ENCODE results near the gene PRKAA2.

DNA sequence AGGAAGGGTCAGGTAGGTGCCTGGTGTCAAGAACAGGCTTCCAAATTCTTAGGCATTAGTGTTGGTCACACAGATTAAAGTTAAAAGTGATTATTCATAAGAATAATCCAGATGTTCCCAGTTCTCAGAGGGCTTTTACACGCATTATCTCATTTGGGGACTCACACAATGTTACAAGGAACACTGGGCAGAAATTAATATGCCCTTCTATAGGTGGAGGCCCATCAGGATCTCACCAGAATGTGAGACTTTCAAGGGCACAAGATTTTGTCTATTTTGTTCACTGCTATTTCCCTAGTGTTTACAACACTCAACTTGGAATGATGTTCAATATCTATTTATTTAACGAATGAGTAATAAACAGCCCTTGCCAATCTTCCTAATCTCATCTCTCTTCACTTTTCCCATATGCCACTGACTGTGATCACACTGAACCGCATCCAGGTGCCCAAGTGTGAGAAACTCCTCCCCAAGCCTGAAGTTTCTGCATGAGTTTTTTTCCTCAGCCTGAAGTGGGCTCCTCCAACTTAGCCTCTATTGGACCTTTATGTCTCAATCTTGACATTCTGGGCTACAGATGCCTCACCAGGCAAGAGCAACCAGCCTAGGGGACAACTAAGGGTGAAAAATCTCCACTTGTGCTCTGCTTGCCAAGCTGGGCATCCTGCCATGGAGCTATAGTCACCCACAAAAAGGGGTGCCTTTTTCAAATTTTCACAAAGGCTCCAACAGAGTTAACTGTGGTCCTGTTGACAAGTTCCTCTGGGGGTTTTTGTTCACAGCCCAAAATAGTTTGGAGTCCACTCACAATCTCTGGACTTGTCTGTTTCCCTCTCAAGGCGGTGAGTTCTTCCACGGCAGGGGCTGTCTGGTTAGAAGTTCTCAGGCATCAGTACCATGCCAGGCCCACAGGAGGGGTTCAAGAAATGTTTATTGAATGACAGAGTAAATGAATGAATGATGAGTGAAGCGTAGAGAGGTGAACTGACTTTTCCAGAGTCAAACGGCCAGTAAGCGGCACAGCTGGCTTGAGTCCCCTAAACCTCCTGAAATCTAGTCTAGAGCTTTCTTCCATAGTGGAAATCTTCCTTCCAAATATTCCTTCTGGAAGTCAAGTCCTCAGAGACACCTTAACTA lies 105.6 kb downstream of the PLPP3 start:
- PRO-cap, 3 experiments, result no peak in any of the 3 experiments
- RAMPAGE, long total RNA, 4 experiments, result no peak in any of the 4 experiments
- RRBS, result no CpG with 5 or more reads among the region's 8 CpGs

DNA sequence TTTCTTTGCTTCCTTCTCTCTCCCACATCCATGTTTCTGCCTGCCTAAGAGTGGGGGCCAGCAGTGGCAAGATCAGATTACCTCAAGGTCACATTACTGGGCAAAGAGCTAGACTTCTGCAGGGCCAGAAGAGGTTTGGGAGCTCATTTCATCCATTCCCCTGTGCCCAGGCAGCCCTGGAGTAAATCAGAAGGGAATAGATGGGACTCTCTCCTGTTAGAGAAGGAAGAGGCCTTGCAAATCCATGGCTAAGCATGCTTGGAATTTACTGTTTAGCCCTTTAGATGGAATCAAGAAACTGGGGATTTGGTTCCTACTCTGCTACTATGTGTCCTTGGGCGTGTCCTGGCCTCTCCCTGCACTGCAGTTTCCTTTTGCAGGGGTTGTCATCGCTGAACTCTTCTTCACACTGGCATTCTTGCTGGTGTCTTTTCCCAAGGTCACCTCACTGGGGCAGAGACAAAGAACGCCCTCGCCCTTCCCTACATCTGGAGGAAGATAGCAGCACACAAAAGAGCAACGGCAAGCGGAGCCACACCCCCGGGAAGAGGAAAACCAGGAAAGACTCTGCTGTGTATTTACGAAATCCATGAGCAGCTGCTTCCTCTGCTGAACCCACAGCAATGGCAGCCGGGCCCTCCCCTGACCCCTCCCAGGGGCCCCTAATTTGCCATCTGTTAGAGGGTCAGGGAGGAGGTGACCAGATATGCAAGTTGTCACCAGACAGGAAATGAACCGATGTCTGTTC lies 73.2 kb downstream of the PLPP3 start:
- PRO-cap, 3 experiments, result peak in 1 of 3 experiments; most common minus-strand start position 490 of the sequence (in 1)
- RAMPAGE, long total RNA, 4 experiments, result no peak in any of the 4 experiments
- RRBS, result 59% methylated on average over 2 of the region's 10 CpGs

- PRO-cap, 3 experiments, result no peak in any of the 3 experiments
- RAMPAGE, long total RNA, 4 experiments, result no peak in any of the 4 experiments
- RRBS, result no CpG with 5 or more reads among the region's 7 CpGs
These were observed 66.1 kb downstream of the PLPP3 start for GRCh38 chr1:56513177-56513818.

- PRO-cap, 3 experiments, result no peak in any of the 3 experiments
- RAMPAGE, long total RNA, 4 experiments, result no peak in any of the 4 experiments
- RRBS, result no CpG with 5 or more reads among the region's 13 CpGs
These were observed 33.7 kb downstream of the PLPP3 start for GRCh38 chr1:56545403-56546287.

- PRO-cap, 3 experiments, result peak in 3 of 3 experiments; most common plus-strand start chr1:56578890 (in 3); most common minus-strand start chr1:56578813 (in 2)
- RAMPAGE, long total RNA, 4 experiments, result no peak in any of the 4 experiments
- RRBS, result 1% methylated on average over 12 of the region's 46 CpGs
These were observed 824 bp downstream of the PLPP3 start for GRCh38 chr1:56578518-56578960.

GRCh38 chr1:56644921-56645984 lies at the start of gene PRKAA2:
Gene PRKAA2, plus strand, starts transcription at chr1:56645314.
- PRO-cap, 3 experiments, result peak in 3 of 3 experiments; most common plus-strand start chr1:56645314 (in 2); most common minus-strand start chr1:56645116 (in 1)
- RAMPAGE, long total RNA, 4 experiments, result start-site peak on the plus strand in 1 of 4 experiments, at chr1:56645326-56645349 at its widest, 53 reads per replicate
- RRBS, result 2% methylated on average over 31 of the region's 118 CpGs

GRCh38 chr1:56645985-56646265 lies 811 bp downstream of the PRKAA2 start:
- PRO-cap, 3 experiments, result no peak in any of the 3 experiments
- RAMPAGE, long total RNA, 4 experiments, result no peak in any of the 4 experiments
- RRBS, result no CpG with 5 or more reads among the region's 3 CpGs

- PRO-cap, 3 experiments, result no peak in any of the 3 experiments
- RAMPAGE, long total RNA, 4 experiments, result no peak in any of the 4 experiments
- RRBS, result no CpG with 5 or more reads among the region's 4 CpGs
These were observed 39.0 kb downstream of the PRKAA2 start for GRCh38 chr1:56684048-56684642.

GRCh38 chr1:56799982-56800546 lies 19.1 kb downstream of the FYB2 start:
- PRO-cap, 3 experiments, result no peak in any of the 3 experiments
- RAMPAGE, long total RNA, 4 experiments, result no peak in any of the 4 experiments
- RRBS, result no CpG with 5 or more reads among the region's 3 CpGs

- PRO-cap, 3 experiments, result no peak in any of the 3 experiments
- RAMPAGE, long total RNA, 4 experiments, result no peak in any of the 4 experiments
These were observed 632 bp downstream of the C8A start for GRCh38 chr1:56855298-56855559.

- PRO-cap, 3 experiments, result no peak in any of the 3 experiments
- RAMPAGE, long total RNA, 4 experiments, result no peak in any of the 4 experiments
These were observed 39.4 kb downstream of the C8A start for GRCh38 chr1:56894081-56894375.

DNA sequence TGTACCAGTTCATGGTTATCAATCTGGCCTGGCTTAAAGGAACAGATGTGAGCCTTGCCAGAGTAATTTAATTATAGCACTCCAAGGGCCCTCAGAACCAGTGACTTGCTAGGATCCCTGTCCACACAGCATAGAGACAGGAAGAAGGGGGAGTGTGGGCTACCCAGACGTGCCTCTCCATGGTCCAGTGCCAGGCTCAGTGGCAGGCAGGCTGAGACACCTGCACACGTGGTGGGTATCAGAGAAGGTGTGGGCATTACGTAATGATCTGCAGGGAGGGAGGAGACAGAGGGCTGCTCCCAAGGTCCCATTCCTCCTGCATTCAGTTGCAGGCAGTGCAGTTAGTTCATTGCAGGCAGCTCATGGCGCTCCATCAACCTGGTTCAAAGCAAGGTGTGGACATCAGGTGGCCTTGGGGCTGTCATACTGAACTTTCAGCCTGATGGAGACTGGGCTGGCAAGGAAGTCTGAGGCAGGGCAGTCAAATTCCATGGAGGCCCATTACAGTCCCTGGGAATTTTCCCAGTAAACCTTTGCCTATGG lies 49.8 kb downstream of the C8B start:
- PRO-cap, 3 experiments, result no peak in any of the 3 experiments
- RAMPAGE, long total RNA, 4 experiments, result no peak in any of the 4 experiments
- RRBS, result no CpG with 5 or more reads among the region's 4 CpGs

DNA sequence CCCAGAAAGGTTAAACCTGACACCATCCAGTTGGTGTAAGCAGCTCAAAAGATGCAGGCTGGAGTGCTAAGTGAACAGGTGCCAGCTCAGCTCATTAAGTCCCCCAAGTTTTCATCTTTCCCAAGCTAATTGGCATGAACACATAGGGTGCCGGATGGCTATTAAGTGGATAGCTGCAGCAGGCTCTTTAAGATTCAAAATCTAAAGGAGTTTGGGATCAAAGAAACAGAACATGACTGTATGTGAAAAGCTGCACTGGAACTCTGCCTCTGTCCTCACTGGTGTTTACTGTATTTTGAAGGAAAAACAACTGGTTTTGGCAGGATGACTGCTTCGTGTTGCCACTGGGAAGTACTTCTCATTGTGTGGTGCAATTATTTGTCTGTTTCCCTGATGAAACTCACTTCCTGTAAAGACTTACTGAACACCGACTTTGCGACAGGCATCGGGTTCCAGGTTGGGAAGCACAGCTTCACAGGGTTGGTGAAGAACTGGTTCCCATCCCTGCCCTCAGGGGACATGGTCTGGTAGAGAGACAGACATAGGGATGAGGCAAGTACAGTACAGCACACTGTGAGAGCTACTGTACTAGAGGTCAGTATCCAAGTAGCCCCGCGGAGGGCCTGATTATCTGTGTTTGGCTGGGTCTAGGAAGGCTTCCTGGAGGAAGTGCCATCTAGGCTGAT lies 152.6 kb downstream of the DAB1 start:
- PRO-cap, 3 experiments, result no peak in any of the 3 experiments
- RAMPAGE, long total RNA, 4 experiments, result no peak in any of the 4 experiments
- RRBS, result no CpG with 5 or more reads among the region's 7 CpGs

- PRO-cap, 3 experiments, result peak in 1 of 3 experiments; most common minus-strand start chr1:57599478 (in 1)
- RAMPAGE, long total RNA, 4 experiments, result no peak in any of the 4 experiments
- RRBS, result no CpG with 5 or more reads among the region's 8 CpGs
These were observed 175.4 kb upstream of the DAB1 start for GRCh38 chr1:57599128-57599819.

DNA sequence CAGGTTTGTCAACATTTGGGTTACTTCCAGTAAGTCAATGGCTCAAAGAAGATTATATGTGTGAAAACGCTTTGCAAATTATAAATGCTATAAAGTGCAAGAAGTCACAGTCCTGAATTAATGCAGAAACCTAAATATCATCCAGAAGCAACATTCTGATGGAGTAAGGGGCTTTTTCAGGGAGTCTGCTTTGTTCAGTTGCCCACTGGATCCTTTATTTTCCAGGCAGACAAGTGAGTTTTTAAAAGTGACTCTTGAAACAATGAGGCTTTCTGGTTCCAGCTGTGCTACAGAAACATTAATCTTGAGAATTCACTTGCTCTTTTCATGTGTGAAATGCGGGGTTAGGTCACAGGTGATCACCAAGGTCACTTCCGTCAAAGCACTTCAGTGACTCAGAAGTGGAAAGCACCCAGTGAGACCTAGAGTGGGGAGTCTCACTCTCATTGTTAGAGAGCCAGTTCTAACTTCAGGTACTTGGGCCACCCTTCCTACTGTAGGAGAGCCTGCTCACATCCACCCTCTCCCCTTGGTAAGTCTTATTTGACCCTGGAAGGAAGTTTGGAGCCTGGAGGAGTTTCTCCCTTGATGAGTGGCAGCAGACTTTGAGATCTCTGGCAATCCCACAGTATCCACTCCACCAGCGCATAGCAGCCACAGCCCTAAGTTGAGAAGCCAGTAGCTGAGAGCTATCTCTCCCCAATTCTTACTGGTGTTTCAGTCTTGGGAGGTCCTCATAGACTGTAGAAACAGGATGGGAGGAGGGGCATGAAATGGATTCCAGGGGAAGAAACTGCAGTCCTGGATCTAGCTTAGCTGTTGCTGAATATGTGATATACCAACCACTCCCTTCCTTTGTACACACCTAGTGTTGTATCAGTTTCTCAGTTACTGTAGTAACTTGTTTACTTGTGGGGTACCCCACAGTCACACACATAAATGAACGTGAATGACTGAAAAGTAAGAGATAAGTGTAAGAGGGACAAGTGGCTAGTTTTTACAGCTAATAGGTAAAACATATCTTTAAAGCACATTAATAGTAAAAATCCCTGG lies 3.2 kb downstream of the TACSTD2 start:
- PRO-cap, 3 experiments, result no peak in any of the 3 experiments
- RAMPAGE, long total RNA, 4 experiments, result no peak in any of the 4 experiments
- RRBS, result no CpG with 5 or more reads among the region's 5 CpGs

- PRO-cap, 3 experiments, result no peak in any of the 3 experiments
- RAMPAGE, long total RNA, 4 experiments, result no peak in any of the 4 experiments
- RRBS, result no CpG with 5 or more reads among the region's 2 CpGs
These were observed 41.2 kb upstream of the TACSTD2 start for GRCh38 chr1:58618232-58618766.

GRCh38 chr1:59124108-59124548 lies 172.8 kb upstream of the FGGY start:
- PRO-cap, 3 experiments, result peak in 2 of 3 experiments; most common minus-strand start chr1:59124372 (in 1)
- RAMPAGE, long total RNA, 4 experiments, result no peak in any of the 4 experiments
- RRBS, result no CpG with 5 or more reads among the region's 2 CpGs

DNA sequence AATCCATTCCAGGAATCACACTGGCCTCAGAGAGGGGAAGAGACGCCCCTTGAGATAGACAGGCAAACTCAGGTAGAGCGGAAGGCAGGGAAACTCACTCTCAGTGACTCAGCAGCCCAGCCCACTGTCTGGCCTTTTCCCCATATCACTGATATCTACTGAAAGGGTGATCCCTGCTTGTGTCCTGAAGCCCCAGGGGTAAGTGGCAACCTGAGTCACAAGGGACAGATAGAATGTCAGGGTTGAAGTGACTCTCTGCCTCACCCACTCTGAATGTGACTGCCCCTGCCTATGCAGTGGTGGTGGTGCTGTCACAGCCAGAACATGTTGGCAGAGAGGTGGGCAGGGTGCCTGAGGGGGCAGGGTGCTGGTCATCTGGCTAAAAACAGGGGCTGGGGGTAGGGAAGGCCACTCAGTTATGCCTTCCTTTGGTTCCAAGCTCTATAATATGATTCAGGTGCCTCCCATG lies 157.5 kb upstream of the FGGY start:
- PRO-cap, 3 experiments, result peak in 1 of 3 experiments; most common plus-strand start position 320 of the sequence (in 1); most common minus-strand start position 204 of the sequence (in 1)
- RAMPAGE, long total RNA, 4 experiments, result no peak in any of the 4 experiments
- RRBS, result no CpG with 5 or more reads among the region's 2 CpGs

DNA sequence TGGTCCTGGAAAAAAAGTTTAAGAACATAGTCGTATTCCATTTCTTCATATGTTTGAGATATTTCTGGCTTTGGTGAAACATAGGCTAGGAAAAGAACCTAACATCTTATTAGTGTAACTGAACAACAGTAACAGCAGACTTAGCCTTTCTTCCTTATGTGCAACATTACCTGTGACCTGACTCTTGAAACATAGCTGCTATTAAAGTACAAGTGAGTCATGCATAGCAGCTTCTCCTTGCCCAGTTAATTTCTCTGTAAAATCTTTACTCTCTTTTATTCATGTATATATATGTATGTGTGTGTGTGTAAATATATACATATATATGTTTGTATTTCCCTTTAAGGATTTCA lies 202.7 kb downstream of the FGGY start:
- PRO-cap, 3 experiments, result no peak in any of the 3 experiments
- RAMPAGE, long total RNA, 4 experiments, result no peak in any of the 4 experiments
- RRBS, result no CpG with 5 or more reads among the region's 1 CpG

- PRO-cap, 3 experiments, result no peak in any of the 3 experiments
- RAMPAGE, long total RNA, 4 experiments, result no peak in any of the 4 experiments
- RRBS, result no CpG with 5 or more reads among the region's 4 CpGs
These were observed 123.4 kb upstream of the HOOK1 start for GRCh38 chr1:59691349-59691741.

Measured in adrenal gland (tissue), 7 donors.